Rectum (tissue), 1 donor: Measurements from ENCODE around the genes SRD5A3, PAICS, SRP72 and REST.

DNA sequence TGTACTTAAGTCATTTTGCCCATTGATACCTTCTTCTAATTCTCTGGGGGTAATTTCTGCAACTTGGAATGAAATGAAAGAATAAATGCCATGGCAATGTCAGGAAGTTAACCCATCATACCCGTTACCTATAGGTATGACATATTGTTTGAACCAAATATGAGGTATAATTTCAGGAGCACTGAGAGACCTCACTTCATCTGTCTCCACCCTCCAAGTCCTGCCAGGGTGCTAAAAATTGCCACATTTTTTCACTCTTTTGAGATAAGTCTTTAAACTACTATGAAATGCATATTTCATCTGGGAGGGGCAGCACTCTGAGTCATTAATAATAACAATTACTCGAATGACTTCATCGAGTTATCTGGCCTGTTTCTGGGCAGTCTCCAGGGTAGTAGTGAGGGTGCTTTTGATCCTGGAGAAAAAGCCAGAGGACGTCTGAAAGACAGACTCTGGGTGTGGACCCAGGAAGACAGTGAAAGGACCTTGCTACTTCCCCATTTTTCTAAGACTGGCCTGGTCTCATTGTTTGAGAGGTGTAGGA is 42.4 kb upstream of the SRD5A3 start:
- PRO-cap = no peak

DNA sequence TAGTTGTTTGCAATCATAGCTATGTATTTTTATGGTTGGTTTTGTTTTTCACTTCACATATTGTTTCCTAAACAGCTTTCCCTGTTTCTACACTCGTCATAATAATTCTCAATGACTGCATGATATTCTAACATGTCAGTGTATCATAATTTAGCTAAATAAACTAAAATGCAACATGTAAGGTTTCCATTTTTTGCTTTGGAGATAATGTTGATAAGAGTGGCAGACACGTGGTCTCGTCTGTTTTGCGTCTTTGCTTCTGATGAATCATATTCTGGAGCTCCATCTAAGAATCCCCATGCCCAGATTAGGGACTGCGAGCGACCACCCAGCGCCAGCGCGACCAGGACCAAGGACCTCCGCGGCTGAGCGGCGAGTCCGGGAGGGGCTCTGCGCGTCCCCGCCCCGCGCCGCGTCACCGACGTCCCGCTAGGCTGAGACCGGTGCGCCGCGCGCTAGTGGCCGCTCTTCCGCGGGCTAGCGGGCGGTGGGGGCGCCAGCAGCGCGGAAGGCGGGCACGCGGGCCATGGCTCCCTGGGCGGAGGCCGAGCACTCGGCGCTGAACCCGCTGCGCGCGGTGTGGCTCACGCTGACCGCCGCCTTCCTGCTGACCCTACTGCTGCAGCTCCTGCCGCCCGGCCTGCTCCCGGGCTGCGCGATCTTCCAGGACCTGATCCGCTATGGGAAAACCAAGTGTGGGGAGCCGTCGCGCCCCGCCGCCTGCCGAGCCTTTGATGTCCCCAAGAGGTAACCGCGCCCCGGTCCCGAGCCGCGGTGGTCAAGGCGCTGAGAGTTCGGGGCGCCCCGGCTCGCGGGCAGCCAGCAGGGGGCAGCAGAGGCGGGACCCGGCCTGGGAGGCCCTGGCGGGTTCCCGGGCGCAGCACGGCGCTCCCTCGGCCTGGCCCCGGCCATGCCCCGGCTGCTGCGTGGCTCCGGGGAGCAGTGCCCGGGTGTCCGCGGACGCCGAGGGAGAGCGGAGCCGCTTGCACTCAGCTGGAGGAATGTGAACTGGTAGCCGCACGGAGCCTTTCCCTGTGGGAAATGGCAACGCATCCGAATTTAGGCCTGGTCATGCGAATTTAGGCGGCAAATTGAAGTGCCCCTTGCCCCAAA is at the start of gene SRD5A3:
SRD5A3 (plus strand) TSS at position 432 of the 1,113 bp plus-strand sequence.
- PRO-cap = bidirectional peak, plus-strand start at position 475 of the sequence, minus-strand start at position 367 of the sequence

DNA sequence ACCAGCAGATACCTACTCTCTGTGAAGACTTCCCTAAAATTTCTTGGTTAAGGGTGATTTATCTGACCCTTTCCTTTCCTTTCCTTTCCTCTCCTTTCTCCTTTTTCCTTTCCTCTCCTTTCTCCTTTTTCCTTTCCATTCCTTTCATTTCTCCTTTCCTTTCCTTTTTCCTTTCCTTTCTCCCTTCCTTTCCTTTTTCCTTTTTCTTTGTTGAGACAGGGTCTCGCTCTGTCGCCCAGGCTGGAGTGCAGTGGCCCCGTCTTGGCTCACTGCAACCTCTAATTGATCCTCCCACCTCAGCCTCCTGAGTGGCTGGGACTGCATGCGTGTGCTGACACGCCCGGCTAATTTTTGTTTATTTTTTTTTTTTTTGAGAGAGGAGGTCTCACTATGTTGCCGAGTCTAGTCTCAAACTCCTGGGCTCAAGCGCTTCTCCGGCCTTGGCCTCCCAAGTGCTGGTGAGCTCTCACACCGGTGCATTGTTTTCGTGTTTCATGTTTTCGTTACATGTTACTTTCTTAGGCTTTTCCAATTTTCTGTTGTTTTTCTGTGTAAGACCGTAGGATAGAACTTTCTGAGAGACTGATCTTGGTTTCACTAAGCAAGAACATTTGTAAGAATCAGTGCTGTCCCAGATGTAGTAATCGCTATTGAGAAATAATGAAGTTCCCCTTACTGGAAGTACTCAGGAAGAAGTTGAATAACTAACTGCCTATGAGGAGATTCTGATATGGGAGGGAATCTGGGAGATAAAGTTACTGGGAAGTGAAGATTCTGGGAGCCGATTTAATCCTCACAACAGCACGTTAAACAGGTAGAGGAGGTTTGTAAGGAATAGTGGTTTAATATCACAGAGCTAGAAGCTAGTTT is 2.0 kb downstream of the TMEM165 start:
- PRO-cap = unidirectional peak, minus-strand start at position 280 of the sequence; unidirectional peak, minus-strand start at position 584 of the sequence

DNA sequence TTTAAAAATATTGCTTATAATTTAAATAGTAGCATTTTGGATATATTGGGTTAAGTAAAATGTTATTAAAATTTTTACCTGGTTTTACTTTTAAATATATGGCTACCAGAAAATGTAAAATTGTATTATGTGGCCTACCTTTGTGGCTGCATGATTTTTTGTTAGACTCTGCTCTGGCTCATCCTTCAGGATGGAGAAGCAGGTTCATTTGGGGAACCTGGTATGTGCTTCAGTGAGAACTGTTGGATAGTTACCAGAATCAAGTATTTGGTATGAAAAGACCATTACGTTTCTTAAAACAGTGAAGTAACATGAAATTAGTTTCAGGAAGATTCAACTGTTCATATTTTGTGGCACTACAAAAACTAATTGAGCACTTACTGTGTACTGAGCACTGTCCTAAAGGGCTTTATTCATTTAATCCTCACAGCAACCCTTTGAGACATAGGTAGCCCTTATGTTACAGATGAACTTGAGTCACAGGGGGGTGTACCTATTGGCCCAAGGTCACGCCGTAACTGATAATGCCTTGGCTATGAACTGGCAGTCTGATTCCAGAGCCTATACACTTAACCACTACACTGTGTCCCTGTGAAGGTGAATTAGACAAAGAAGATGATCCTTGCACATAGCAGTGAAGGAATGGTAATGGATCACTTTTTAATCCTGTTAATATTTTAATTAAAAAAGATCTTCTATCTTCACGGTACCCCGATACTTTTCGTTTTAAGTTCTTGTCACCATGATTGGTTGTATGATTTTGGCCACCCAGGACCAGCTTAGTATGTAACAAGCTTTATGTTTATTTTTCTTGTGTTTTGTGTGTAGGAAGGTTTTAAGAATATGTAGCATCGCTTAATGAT is 11.9 kb downstream of the TMEM165 start:
- PRO-cap = no peak

DNA sequence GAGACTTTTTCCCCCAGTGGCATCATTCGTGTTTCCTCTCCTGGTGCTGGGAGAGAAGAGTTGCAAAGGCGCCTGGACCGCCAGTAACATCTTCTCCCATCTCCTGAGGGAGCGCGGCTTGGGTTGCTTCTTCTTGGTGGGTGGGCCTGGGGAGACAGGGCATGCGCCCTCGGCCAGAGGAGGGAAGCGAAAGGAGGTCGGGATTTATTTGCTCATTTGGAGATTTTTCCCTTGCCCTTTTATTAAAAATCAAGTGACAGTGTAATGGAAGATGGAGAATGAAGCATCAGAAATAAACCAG is 603 bp upstream of the CLOCK start:
- PRO-cap = bidirectional peak, plus-strand start outside the sequence, minus-strand start at position 98 of the sequence

GRCh38 chr4:55634999-55635565 is 1.0 kb downstream of the NMU start:
- PRO-cap = no peak

DNA sequence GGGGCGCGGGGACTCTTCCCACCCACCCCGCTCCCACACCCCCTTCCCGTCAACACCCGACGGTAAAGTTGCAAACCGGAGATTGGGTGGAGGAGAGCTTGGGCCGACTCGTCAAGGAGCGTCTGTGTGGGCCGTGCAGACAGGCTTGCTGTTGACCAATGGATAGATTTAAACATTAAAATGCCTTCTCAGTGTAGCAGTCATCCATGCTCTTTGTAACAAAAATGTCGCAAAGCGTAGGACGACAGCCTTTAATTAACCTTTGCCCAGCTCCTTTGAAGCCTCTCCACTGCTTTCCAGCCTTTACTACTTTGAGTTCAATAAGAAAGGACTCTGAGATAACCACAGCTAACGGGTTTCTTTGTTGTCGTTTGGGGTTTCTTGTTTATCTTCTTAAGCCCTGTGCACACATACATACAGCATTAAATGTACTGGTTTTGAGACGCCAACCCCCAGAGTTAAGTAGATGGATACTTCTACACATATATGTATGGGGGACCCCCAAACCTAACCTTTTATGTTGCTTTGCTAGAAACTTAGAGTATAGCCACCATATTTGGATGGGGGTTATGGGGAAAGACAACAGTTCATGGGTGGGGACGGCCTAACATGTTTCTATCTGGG is 579 bp downstream of the CEP135 start:
- PRO-cap = bidirectional peak, plus-strand start at position 78 of the sequence, minus-strand start outside the sequence

DNA sequence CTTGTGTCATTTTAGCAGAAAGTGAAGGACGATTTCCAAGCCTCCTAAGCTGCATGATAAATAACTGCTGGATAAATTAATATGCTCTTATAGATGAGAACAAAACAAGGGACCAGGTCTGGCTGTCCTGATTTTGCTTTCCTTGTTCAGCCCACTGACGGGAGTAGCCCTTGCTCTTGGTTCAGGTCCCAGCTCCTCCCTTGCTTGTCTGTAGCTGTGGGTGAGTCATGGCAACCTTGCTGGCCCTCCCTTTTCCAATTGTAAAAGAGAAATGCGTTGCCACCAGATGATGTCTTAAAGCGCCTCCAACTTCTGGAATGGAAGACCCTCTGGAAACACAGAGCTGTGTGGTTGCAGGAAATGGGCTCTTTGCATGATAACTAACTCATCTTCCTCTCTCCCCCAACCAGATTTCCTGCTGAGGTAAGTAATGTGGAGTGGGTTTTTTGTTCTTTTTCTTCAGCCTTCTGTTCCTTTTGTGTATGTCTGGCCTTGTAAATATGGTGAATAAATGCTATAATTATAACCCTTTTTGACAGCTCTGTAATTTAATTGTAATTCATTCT is 167.0 kb downstream of the CRACD start:
- PRO-cap = bidirectional peak, plus-strand start at position 321 of the sequence, minus-strand start at position 156 of the sequence

DNA sequence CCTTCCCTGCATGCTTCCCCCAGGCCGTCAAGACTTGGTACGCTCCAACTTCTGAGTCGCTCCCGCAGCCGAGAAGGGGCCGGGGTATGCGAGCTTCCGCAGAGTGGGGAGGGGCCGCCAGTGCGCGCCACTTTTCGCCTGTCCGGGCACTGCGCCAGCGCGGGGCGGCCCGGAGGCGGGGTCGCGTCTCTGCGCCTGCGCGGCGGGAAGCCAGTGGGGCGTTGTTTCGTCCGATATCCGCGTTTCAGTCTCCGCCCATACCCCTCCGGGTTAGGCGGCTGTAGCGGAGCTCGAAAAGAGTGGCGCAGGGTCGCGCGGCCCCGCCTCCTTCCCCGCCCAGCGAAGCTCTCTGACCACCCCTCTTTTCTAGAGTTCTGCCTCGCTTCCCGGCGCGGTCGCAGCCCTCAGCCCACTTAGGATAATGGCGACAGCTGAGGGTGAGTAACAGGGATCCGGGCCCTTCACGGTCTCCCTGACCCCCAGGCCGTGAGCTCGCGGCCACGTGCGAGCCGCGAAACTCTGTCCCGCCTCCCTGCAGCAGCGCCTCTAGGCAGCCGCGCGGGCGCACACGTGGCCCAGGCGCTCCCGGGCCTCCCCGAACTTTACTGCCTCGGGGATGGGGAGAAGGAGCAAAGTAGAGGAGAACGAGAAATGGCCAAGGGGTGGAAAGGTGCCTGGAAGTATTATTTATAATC is at the start of gene PAICS:
PAICS (plus strand) TSS at position 369 of the 695 bp plus-strand sequence.
- PRO-cap = bidirectional peak, plus-strand start at position 369 of the sequence, minus-strand start at position 161 of the sequence

DNA sequence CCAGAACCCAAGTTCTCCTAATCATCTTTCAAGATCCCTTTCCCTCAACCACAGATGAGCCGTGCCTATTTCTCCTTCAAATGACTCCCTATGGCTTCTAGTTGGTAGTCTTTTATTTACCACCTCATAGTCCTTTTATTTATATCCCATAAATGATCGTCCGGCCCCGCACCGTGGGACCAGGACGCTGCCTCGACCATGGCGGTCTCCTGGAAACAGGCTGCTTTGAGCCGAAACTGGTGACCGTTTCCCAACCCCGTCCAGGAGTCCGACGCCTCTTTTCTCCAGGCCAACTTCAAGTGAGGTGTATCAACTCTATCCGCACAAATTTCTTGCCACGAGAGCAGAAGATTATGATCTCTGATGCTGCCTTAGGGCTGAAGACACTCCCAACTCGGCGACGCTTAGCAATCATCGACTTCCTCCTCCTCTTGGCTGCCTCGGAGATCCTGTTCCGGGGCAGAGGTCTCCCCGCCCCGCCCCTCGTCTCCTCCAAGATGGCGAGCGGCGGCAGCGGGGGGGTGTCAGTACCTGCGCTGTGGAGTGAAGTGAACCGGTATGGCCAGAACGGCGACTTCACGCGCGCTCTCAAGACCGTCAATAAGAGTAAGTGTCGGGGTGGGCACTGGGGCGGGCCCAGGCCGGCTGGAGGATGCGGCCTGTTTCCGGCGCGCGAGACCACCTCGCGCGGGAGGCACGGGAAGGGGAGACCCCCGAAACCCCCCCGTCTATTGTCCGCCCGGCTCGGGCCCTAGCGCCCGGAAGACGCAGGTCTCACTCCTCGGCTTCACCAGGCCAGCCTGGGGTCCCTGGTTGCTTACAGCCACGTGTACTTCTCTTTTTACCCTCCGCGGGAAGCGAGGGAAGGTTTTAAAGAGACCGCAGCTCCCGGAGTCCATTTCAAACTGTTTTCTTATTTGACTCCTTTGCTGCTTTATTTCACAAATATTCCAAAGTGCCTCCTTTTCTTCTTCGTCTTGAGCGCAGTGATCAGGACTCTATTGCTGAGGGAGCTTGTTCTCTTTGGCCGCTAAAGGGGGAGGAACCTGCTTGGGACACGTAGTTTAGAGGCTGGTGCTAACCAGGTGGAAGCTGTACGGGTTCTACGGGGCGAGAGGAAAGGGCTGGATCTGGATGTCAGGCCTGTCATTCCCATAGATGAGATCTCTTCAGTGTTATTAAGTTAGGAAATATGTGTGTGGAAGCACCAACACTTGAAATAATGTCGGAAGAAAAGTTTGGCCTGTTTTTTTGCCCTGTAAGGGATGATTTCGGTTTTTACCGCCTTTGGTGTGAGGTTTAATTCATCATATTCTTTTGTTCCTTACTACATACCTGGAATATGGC is at the start of gene SRP72:
SRP72 (plus strand) TSS at position 479 of the 1,347 bp plus-strand sequence.
- PRO-cap = bidirectional peak, plus-strand start at position 495 of the sequence, minus-strand start at position 406 of the sequence; bidirectional peak, plus-strand start at position 1,095 of the sequence, minus-strand start at position 907 of the sequence

DNA sequence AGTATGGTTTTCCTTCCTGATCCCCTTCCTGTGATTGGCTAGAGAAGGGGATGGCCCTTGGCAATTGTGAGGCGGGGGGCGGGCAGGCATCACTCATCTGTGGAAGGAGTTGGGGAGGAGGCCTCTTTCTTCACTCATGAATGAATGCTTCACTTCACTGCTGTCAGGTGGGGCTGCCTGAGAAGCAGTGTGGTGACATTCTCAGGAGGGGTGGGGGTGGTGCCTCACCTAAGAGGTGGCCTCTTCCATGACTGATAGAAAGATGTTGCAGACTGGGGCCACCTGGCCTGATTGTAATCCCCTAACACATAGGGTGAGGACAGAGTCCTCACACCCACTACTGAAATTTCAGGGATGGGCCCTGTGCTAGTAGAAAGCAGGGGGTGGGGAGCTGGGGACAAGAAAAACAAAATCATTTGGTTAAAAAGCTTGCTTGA is 5.5 kb upstream of the HOPX start:
- PRO-cap = no peak

GRCh38 chr4:56907235-56908396 is at the start of gene REST:
REST (plus strand) TSS chr4:56907900.
- PRO-cap = bidirectional peak, plus-strand start at chr4:56907921, minus-strand start at chr4:56907739; unidirectional peak, plus-strand start at chr4:56908286; bidirectional peak, plus-strand start at chr4:56908337, minus-strand start at chr4:56908334

DNA sequence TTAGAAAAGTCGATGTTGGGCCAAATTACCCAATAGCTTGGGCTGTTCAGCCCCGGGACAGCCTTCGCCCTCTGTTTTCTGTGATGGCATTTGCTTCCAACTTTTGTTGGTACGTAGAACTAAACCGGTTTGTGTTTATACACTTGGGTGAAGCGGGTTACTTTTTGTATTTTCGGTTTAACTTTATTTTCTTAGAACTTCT is 1.7 kb downstream of the REST start:
- PRO-cap = unidirectional peak, minus-strand start at position 78 of the sequence

DNA sequence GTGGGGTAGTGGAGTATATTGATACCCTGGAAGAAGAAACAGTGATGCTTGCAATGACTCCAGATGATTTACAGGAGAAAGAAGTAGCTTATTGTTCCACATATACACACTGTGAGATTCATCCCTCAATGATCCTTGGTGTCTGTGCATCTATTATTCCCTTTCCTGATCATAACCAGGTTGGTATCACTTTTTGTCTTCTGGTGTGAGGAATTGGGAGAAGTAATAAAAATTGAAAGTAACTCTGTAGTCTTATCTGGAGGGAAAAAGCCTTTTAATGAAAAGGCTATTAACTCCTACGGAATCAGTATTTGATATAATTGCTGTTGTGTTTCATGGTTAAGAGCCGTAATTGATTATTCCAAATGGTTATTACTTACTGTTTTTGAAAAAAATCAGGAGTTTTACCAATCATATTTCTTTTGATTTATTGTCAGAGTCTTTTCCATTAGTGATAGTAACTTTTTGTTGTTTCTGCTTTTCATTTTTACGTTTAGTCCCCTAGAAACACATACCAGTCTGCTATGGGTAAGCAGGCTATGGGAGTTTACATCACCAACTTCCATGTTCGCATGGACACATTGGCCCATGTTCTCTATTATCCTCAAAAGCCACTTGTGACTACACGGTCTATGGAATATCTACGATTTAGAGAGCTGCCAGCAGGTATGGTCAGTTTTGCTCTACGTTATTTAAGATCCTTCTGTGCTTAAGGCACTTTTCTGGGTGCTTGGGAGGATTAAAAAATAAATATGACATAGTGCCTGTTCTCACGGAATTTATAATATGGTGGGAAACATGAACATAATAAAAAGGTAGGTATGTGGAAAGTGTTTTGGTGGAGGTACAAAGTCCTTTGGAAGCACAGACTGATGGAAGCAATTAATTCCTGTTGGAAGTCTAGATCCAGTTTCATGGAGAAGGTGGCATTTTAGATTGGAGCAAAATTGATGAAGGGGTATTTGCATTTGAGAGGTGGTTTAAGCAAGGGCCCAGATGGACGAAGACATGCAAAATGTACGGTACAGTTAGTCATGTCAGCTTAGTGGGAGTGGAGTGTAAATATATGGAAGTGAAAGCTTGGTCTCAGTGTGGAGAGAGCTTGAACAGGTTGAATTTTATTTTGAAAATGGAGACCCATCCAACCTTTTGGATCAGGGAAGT is 38.7 kb downstream of the POLR2B start:
- PRO-cap = no peak

DNA sequence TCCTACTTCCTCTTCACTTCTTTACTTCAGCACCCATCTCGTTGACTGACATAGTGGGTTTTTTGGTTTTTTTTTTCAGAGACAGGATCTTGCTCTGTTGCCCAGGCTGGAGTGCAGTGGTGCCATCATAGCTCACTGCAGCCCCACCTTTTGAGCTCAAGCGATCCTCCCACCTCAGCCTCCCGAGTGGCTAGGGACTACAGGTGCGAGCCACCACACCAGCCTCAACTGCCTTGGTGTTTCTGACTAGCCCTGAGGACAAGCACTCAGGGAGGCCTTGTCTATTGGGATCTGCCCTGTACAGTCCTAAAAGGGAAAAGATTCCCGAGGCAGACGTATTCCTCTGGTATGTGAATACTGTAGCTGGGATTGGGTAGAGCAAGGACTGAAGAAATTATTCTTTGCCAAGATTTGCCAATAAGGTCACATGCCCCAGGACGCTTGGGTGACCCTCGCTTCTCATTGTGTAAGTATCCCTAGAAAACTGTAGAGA is 58.7 kb downstream of the POLR2B start:
- PRO-cap = no peak

DNA sequence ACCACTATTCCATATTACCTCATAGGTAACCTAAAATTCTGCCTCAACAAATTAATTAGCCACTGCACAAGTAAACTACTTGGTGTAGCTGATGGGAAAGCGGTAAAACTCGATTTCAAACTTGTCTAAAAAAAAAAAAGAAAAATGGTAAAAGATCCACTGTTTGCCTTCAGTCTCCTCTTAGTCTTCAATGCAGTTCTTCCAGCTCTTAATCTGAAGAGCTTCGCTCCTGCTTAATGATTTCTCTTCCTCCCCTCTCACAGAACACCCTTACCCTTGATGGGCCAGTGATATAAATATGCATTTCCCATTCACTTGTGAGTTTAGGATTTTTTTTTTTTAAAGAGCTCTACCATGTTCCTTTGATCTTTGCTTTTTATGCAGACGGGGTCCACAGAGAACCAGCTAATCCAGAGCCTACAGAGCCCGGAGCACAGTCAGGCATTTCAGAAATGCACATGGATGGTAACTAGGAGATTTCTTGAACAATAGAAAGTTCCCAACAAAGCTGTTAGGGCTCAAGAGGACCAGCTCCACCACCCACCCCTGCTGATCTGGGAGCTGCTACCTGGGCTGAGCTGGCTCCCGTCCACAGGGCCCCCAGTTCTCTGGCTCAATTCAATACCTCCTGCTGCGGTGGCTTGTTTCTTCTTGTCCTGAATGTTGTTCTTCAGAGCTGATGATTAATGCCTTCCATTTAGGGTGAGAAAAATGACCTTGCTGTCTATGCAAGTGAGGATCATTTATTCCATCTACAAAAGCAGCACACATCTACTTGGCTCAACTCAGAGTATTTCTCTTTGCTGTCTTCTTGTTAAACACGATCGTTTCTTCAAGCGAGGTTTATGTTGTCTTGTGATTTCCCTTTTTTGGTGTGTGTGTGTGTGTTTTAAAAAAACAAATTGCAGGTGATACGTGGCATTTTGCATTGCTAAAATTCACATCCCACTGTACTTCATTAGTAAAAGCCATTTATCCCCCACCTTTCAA is 31.5 kb downstream of the IGFBP7 start:
- PRO-cap = no peak

DNA sequence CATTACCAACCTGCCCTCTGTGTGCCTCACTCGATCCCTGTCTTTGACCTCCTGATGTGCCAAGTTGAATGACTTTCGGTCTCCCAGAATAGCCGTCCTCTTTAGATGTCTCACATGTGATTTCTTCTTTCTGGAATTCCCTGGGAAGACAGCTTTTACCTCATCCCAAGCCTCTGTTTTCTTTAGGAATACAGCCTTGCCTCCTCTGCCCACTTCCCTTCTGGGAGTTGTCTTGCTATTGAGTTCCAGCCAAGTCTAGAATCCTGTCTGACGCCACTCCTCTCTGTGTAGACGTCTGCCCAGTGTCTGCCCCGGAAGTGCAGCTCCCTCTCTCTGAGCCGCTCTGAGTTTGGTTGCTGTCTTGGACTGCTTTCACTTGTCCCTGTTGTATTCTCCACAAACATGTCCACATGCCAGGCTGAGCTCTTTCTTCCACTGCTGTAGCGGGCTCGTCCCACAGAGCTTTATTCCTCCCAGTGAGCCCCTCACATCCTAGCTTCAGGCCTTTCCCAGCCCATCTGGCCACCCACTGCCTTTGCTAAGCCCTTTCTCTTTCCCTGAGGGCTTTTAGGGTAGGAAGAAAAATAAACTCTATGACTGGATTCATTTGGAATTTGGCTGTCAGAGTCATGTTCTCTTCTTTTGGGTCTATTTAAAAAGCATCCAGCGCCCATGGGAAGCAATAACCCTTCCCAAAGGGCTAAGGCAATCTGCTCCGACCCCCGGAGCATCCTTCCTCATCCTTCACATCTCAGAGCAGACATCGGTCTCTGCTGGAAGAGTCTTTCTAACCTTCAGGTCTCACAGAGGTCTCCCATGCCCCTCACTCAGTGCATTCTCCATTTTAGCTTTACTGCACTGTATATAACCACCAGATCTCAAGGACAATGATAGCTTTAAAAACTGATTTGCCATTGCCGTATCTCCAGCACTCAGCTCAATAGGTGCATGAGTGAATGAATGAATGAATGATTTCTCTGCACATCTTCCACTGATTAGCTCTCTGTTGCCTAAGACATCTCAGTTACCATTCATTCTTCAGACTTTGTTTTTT is 9.1 kb upstream of the IGFBP7 start:
- PRO-cap = bidirectional peak, plus-strand start at position 346 of the sequence, minus-strand start at position 229 of the sequence; unidirectional peak, minus-strand start at position 437 of the sequence; unidirectional peak, minus-strand start at position 520 of the sequence

GRCh38 chr4:60556851-60557050 is 643.4 kb upstream of the ADGRL3 start:
- PRO-cap = no peak

GRCh38 chr4:61372379-61372761 is 172.2 kb downstream of the ADGRL3 start:
- PRO-cap = no peak

GRCh38 chr4:62437117-62437379 is 1236.9 kb downstream of the ADGRL3 start:
- PRO-cap = no peak